RPMI7951 (cell line): Measurements from ENCODE around the gene ARID2.

DNA sequence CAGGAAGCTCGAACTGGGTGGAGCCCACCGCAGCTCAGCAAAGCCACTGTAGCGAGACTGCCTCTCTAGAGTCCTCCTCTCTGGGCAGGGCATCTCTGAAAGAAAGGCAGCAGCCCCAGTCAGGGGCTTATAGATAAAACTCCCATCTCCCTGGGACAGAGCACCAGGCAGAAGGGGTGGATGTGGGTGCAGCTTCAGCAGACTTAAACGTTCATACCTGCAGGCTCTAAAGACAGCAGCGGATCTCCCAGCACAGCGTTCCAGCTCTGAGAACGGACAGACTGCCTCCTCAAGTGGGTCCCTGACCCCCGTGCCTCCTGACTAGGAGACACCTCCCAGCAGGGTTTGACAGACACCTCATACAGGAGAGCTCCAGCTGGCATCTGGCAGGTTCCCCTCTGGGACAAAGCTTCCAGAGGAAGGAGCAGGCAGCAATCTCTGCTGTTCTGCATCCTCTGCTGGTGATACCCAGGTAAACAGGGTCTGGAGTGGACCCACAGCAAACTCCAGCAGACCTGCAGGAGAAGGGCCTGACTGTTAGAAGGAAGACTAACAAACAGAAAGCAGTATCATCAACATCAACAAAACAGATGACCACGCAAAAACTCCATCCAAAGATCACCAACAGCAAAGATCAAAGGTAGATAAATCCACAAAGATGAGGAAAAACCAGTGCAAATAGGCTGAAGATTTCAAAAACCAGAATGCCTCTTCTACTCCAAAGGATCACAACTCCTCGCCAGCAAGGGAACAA is 92.7 kb downstream of the PDZRN4 start:
- RAMPAGE, long total RNA = no peak

GRCh38 chr12:41918012-41918437 is 226.6 kb downstream of the GXYLT1 start:
- RAMPAGE, long total RNA = no peak

DNA sequence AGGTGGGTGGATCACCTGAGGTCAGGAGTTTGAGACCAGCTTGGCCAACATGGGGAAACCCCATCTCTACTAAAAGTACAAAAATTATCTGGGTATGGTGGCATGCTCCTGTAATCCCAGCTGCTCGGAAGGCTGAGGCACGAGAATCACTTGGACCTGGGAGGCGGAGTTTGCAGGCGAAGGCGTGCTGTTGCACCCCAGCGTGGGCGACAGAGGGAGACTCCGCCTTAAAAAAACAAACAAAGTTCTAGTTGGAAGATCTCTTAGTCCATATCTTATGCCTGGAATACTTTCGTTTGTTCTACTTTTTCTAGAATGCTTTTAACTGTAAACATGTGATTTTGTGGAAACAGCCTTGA is 38.7 kb downstream of the PPHLN1 start:
- RAMPAGE, long total RNA = no peak

- RAMPAGE, long total RNA = no peak
These were observed 777 bp downstream of the PRICKLE1 start for GRCh38 chr12:42588470-42589468.

- RAMPAGE, long total RNA = no peak
These were observed 769 bp downstream of the TMEM117 start for GRCh38 chr12:43836684-43837015.

DNA sequence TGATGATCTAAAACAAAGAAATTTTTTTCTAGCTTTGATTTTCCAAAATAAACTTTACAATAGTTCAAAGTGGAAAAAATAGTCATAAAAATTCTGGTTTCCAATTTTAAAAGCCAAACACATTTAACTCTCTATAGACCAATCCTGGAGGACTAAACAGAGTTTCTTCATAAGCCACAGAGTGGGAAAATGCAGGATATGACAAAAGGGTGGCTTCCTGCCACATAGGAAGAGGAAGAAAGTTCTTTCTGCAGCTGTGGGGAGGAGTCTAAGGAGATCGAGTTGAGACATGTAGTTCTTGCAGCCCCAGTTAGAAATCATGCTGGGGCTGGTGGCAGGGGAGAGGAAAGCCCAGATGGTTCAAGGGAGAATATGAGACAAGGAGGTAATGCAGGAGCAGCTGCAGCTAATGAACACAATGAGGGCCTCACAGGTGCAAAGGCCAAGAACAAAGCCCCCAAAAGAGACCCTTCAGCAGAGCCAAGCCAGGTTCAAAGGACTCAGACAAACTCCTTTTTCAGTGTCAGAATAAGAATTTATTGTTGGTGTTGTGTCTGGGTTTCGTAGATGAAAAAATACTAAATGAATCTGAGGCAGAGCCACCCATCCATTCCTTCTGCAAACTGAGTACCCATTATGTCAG is 84.9 kb upstream of the ARID2 start:
- RAMPAGE, long total RNA = no peak

DNA sequence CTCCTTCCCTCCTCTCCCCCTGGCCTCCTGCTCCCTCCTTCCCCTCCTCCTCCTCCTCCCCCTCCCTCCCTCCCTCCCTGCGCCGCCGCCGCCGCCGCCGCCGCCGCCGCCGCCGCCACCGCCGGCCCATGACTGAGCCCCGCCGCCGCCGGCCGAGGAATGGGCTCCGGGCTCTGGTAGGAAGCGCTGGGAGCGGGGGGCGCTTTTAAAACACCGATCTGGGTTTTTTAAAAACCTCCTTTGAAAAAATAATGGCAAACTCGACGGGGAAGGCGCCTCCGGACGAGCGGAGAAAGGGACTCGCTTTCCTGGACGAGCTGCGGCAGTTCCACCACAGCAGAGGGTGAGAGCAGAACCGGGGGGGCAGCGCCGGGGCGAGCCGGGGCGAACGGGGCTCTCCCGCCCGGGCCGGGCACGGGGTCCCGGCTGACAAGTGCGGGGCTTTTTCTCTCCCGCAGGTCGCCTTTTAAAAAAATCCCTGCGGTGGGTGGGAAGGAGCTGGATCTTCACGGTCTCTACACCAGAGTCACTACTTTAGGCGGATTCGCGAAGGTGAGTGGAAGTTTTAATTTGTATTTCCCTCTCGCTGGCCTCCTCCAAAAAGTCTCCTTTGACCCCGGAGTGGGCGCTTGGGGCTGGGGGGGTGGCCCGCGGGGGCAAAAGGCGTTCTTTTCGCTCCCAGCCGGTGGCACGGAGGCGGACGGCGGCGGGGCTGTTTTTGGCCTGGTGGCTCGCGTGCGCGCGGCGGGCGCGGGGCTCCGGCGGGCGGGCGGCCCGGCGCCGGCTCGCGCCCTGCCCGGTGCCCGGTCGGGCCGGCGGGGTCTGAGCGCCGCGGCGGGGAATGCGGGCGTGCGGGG is at the start of gene ARID2:
TSS of gene ARID2 (plus strand) at position 121 of the 857 bp plus-strand sequence.
- RAMPAGE, long total RNA = no peak

- RAMPAGE, long total RNA = no peak
These were observed 15.6 kb downstream of the ARID2 start for GRCh38 chr12:45744844-45745695.

DNA sequence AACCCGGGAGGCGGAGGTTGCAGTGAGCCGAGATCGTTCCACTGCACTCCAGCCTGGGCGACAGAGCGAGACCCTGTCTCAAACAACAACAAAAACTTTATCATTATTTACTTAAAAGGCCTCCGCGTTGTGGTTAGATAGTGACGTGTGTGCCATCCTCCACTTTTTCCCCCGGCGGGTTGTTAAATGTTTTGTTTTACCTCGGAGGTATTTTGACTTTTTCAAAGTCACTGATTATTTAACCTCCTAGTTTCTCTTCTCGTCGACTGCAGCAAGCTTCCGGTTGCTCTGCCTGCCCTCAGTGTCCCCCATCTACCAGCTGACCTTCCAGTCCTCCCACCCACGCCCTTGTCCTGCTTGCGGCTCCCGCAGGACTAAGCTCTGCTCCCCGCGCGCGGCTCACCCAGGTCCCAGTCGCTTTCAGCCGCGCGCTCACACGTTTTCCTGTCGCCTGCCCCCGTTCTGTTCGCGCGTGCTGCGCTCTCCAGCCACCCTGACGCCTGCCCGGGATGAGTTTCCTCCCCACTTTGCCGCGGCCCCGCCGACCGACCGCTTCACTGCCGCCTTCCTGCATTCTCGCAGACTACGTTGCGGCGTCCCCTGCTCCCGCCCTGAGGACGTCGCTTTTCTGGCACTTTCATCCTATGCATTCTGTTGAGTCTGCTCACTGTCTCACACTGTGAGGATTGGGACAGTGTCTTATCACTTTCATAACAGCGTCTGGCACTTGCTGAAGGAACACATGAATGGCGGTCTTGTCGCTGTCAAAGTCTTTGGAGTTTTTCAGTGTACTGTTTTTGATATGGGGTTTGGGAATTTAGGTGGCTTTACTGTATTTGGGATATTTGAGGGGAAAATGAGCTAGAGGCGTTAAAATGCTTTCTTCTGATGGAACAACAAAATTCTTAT is 1.4 kb upstream of the SCAF11 start:
- RAMPAGE, long total RNA = no peak

DNA sequence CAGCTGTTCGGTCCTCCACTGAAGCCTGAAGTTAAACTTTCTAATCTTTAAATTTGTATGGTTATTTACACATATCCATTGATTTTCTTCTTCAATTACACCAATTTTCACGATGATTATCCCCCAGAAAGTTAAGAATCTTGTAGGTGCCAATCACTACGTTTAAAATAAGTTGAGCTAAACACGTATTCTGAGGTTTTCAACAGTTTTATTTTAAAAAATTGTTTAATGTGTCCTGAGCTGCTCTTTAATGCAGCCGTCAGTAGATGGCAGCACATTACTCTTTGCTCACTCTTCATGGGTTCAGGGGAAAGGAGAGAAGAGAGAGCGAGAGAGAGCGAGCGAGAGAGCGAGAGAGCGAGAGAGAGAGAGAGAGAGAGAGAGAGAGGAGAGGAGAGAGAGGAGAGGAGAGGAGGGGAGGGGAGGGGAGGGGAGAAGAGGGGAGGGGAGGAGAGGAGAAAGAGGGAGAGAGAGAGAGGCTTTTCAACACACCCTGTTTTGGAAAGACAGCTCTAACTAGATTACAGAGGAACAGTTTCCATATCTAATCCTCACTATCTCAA is 134.7 kb upstream of the SCAF11 start:
- RAMPAGE, long total RNA = no peak

- RAMPAGE, long total RNA = no peak
These were observed 84.4 kb downstream of the SLC38A1 start for GRCh38 chr12:46184114-46185095.

DNA sequence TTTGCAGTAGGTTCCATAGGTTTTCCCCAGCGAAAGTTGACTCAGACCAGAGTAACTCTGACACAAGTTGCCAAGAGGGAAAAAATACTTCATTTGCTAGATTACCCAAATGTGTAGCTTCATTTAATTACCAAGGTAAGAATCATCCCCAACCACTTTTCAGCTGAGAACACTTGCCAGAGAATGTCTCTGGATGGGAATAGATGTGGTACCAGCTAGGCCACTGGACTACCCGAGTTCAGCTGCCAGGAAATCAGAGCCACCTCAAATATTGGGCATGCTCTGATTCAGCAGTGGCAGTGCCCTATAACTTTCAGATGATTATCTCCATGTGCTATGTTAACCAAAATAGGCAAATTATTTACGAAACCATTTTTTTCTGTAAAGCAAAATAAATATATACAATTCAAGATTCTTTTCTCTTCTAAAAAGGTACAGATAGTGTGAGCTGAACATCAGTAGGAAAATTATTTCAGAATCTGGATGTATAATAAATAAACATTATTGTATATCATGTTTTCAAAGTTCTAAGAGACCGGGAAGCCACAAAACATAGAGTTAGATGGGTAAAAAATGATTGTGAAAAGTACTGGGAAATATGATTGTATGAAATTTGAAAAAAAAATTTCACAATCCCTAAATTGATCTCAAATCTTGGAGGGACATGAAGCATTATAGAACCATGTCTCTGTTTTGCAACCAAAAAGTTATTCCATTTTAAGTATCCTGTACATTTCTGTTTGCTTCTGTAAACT is 80.5 kb downstream of the SLC38A1 start:
- RAMPAGE, long total RNA = no peak

GRCh38 chr12:46267906-46268045 is 1.1 kb downstream of the SLC38A1 start:
- RAMPAGE, long total RNA = no peak

DNA sequence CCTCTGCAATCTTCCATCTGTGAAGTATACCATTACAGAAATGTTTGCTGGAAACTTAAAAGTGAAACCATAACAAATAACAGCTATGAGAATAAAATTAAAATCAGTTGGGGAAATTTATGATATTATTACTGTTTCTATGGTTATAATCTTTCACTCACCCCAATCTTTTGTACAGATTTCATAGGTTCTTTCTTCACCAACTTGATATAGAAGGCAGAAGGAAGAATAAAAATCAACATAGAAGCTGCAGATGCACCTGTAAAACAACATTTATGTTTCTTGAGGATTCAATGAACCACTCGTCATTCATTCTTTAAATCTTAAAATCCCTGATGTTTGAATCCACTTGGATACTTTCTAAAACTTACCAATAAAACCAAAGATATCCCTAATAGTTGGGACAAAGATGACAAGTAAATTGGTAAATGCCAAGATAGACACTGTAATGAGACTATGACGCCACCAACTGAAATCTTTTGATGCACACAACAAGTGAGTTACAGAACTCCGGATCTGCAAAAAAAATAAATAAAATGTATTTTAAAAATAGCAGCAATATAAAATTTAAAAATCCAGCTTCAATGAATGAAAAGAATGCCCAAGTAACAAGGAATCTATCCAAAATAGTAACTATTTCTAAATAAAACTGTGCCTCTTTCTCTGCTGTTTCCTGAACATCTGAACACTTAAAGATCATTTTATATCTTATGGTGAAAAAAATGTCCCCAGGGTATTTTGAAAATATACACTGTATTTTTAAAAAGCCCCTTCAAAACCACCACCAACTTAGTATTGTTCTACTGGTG is 10.2 kb downstream of the SLC38A2 start:
- RAMPAGE, long total RNA = no peak

GRCh38 chr12:46369972-46370148 is 2.7 kb downstream of the SLC38A2 start:
- RAMPAGE, long total RNA = no peak

DNA sequence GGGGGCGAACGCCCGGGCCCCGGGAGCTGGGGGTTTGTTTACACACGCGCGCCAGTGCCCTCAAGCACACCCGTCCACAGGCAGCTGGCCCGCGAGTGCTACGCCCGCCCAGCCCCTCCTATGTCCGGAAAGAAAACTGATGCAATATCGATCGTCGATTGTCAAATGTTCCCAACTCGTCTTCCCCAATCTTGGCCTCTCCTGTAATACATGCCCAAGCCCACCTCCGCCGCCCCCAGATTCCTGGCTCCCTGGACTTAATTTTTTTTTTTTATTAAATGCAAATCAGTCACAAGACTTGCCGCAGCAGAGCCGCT is 699 bp downstream of the SLC38A2 start:
- RAMPAGE, long total RNA = no peak

GRCh38 chr12:46383643-46384116 is 11.1 kb upstream of the SLC38A2 start:
- RAMPAGE, long total RNA = no peak

GRCh38 chr12:46384117-46384340 is 11.5 kb upstream of the SLC38A2 start:
- RAMPAGE, long total RNA = no peak

- RAMPAGE, long total RNA = no peak
These were observed 97.4 kb upstream of the SLC38A2 start for GRCh38 chr12:46470069-46470326.

DNA sequence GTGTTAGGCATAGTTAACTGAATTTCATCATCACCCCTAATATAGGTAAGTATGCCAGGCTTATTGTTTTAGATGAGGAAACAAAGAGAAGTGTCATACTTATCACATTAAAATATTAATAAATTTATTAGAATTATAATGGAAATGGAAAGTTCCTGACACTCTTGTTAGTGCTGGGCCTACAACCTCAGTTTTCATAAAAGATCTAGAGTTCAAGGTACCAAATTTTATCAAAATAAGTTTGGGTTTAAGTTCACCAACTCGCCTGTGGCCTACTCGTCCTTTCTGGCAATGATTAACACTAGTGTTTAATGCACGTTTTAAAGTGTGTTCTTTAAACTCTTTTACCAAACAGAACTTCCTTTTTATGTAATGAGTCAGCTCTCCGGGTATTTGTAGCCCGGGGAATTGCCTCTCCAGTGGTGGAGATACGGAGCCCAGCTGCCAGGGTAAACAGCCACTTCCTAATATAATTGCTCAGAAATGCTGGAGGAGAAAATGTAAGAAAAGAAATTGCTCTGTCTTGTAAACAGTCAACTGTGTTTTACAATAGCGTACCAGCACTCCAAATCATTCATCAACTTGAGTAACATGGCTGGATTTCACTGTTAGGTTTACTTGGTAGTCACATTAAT is 101.0 kb upstream of the SLC38A2 start:
- RAMPAGE, long total RNA = no peak